Hair follicle dermal papilla cell (primary cell): ENCODE measurements around the genes B4GALT4, TMEM39A, CD80, ADPRH and CFAP91.

DNA sequence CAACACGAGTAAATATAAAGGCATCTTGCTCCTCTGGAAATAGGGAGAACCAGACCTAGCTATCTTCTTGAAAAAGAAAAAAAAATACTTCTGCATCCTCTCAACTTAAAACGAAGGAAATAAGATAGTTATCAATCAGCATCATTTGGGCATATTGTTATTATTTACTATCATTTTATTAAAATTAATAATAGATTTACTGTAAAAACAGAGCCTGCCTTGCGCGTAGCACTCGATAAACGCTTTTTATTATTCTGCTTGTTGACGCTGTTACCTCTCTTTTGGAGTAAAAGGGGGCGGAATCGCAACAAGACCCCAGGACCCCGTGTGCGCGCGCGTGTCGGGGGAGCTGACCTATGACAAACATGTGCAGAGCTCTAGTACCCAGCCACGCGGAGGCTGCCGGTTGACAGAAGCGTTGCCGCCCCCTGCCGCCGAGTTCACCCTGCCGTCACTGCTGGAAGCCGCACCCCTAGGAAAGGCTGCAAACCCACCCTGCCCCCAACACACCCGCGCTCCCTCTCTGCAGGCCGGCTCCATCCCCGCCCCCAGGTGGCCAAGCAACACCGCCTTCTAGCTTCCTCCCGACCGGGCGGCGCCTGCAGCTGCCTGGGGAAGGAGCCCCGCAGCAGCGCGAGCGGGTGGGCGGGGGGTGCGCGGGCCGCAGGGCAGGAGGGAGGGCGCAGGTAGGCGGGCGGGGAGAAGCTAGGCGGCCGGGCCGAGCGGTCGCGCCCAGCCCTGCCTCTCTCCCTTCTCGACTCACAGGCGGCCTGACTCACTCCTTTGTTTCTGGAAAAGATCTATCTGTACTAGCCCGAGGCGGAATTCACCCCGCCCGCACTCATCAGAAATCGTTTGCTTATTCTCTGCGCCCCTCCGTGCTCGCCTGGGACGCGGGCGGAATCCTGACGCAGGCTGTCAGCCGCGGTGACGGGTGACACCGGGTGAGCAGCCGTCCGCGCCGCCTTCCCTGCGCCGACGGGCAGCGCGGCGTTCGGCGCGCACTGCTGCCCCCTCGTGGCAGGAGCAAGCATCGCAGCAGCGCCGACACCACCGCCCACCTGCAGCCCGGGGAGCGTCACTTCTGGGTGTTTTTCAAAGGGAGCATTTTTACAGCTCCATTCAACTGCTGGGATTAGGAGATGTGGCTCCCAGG, 160.7 kb downstream of the GAP43 start:
- CAGE, long polyA plus RNA = no peak

DNA sequence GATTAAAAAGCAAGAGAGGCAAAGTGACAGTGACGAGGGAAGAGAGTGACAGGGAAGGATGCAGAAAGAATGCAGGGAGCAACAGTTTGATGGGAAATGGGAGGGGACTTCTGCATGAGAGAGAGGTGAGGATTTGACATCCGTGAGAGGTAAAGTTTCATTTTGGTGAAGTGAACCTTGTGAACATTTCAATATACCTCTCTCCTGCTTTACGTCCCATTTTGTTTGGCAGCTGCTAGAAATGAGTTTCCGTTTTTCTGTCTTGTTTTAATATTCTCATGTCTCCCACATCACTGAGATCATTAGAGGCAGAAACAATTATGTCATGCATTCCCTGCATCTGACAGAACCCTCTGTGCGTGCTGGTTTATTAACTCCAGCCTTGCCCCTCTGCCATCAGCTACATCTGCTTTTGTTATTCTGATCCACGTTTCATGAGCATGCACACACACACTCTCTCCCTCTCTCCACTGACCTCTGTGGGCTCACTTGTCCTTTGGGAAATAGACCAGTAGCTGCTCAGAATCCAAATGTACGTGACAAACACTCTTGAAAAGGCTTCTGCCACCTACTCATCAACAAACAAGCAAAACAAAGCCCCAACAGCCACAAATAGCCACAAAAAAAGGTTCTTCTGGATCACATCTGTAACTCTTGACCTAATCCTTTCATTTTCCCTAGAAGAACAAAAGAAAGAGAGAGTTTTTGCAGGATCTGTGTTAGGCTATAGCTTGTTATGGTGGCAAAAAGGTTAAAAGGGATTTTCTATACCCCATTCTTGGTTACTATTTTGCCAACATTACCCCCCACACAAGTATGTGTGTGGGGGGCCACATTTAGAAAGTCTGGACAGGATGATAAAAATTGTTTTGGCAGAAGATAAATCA, 161.9 kb downstream of the GAP43 start:
- CAGE, long polyA plus RNA = no peak

- CAGE, long polyA plus RNA = no peak
Observed at GRCh38 chr3:116359741-116360068, 85.6 kb downstream of the LSAMP start.

GRCh38 chr3:118851576-118852261, 182.9 kb downstream of the IGSF11 start:
- CAGE, long polyA plus RNA = no peak

- CAGE, long polyA plus RNA = no peak
Observed at GRCh38 chr3:119239920-119241181, at the start of gene B4GALT4. Gene B4GALT4 (minus strand): TSS chr3:119240878.

DNA sequence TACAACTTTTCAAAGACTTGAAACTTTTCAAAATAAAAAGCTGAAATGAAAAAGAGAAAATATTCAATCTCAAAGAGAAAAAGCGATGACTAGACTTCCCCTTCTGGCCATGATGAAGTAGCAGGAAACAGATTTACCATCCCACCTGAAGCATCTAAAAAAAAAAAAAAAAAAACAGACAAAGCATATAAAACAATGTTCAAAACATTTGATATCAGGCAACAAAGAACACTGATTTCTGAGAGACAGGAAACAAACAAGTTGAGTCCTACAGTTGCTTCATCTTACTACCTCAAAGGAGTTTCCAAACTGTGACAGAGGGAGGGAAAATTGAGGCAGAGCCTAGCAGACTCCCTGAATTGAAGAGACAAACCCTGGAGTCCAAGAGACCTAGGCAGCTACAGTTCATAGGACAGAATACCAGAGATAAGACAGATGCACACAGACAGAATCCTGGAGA, 20.0 kb upstream of the B4GALT4 start:
- CAGE, long polyA plus RNA = no peak

- CAGE, long polyA plus RNA = no peak
Observed at GRCh38 chr3:119414195-119414682, 49.2 kb downstream of the TMEM39A start.

- CAGE, long polyA plus RNA = no peak
Observed at GRCh38 chr3:119429466-119430556, 33.6 kb downstream of the TMEM39A start.

DNA sequence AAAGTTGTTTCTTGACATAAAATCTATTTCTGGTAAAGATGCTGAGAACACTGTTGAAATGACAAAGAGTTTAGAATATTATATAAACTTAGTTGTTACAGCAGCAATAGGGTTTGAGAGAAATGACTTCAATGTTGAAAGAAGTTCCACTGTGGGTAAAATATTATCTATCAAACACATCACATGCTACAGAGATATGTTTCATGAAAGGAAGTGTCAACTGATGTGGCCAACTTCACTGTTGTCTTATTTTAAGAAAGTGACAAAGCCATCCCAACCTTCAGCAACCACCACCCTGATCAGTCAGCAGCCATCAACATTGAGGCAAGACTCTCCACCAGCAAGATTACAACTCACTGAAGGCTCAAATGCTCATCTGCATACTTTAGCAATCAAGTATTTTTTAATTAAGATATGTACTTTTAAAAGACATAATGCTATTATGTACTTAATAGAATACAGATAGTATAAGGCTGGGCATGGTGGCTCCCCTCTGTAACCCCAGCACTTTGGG, 20.2 kb downstream of the TMEM39A start:
- CAGE, long polyA plus RNA = no peak

DNA sequence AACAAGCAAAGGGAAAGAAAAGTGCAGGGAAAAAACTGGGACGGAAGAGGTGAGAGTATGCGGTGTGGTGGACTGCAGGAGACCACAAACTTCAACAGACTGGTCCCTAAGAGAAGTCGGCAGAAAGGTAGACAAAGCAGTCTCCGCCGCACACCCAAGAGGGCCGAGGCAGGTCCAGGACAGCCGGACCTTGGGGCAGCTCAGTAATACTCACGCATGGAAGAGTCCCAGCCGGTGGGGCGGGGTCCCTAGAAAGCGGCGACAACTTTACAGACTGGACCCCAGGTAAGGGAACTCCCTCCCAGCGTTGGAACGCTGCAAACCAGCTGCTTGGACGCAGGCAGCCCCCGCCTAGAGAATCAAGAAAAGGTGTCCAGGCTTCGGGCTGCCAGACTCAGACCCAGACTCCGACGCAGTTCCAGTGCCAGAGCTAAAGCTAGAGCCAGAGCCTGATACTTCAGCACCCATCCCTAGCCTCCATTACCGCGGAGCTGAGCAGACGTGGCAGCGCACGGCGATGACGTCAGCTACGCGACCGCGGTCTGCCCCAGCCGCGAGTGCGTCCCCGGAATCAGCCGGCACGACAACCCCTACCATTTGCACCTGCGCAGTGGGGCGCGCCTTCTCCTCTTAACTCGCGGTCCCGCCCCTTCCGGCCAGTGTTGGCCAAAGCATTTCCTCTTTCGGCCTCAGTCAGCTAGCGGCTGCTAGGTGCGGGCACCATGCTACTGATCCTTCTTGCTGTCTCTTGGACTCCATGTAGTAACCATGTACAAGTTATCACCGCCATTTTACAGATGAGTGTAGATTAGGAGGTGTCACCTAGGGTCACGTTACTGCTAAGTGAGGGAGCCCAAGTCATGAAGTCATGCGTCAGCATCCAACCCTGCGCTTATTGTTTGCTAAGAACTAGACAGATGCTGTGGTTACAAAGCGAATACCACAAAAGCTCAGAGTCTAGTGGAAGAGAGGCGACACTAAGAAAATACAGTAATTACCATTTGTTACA, at the start of gene TMEM39A:
Gene TMEM39A, minus strand, starts transcription at position 494 of the 1,009 bp plus-strand sequence.
- CAGE, long polyA plus RNA = no peak

- CAGE, long polyA plus RNA = no peak
Observed at GRCh38 chr3:119497698-119498234, 581 bp upstream of the TIMMDC1 start.

DNA sequence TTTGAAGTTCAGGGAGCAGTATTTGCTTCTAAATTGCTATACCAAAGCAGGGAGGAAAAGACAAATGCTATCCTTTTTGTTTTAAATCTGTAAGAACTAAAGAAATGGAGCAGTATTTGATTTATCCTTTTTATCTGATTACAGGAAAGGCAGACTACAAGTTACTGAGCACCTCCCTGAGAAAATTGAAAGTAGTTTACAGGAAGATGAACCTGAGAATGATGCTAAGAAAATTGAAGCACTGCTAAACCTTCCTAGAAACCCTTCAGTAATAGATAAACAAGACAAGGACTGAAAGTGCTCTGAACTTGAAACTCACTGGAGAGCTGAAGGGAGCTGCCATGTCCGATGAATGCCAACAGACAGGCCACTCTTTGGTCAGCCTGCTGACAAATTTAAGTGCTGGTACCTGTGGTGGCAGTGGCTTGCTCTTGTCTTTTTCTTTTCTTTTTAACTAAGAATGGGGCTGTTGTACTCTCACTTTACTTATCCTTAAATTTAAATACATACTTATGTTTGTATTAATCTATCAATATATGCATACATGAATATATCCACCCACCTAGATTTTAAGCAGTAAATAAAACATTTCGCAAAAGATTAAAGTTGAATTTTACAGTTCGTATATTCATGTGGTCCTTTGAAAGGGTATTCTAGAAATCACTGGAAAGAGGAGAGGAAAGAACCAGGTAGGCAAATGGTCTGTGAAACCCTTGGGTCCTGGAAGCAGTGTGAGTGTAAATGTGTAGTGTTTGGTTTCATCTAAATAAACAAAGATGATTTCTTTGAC, 25.3 kb downstream of the TIMMDC1 start:
- CAGE, long polyA plus RNA = no peak

DNA sequence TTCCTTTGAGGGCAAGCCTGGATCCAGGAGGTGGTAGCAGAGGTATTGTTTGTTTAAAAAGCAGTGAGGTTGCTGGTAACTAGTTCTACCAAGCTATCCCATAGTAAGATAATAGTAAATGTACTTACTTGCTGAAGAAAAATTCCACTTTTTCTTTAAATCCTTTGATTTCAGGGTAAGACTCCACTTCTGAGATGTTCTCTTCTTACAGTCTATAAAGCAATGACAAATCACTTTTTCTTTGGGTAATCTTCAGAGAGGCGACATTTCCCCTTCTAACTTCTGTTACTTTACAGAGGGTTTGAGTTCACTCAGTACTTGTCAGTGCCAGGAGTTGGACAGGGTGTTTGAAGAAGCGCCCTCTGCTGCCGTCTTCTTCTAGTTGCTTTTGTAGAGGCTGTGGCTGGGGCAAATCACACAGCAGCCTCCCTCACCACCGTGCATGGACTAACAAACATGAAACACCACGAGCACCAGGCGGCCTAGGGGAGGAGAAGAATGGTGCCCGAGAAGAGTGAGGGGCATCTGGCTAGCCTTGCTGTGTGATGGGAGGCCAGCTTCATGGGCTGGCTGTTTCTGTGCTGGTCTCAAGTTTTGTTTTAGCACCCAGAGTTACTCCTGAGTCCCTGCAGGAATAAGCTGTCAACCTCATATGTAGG, at the start of gene CD80:
Gene CD80, minus strand, starts transcription at position 303 of the 659 bp plus-strand sequence.
- CAGE, long polyA plus RNA = no peak

GRCh38 chr3:119579196-119580111, at the start of gene ADPRH:
Gene ADPRH (plus strand): TSS chr3:119579492.
- CAGE, long polyA plus RNA = no peak

DNA sequence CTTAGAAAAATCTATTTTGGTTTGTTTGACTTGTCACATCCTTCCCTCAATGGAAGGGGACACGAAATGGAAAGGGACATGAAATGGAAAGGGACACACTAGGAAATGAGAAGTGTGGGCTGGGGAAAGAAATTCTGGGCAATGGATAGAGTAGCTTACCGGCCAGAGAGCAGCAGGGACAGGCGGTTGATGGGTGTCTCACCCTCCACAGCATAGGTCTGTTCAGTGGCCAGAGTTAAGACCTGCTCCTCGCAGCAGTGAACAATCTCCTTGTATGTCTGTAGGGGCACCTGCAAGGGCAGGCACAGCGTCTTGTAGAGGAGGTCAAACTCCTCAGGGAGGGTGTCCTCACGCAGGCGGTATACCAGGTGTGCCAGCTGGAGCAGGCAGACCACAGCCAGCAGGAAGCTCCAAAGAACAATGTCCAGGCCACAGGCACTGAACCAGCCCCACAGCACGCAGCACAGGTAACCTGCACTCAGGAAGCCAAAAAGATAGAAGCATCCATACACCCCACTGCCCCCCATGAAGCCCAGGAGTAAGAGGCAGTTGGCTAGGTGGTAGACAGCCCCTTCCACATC, 525 bp downstream of the POPDC2 start:
- CAGE, long polyA plus RNA = no peak

DNA sequence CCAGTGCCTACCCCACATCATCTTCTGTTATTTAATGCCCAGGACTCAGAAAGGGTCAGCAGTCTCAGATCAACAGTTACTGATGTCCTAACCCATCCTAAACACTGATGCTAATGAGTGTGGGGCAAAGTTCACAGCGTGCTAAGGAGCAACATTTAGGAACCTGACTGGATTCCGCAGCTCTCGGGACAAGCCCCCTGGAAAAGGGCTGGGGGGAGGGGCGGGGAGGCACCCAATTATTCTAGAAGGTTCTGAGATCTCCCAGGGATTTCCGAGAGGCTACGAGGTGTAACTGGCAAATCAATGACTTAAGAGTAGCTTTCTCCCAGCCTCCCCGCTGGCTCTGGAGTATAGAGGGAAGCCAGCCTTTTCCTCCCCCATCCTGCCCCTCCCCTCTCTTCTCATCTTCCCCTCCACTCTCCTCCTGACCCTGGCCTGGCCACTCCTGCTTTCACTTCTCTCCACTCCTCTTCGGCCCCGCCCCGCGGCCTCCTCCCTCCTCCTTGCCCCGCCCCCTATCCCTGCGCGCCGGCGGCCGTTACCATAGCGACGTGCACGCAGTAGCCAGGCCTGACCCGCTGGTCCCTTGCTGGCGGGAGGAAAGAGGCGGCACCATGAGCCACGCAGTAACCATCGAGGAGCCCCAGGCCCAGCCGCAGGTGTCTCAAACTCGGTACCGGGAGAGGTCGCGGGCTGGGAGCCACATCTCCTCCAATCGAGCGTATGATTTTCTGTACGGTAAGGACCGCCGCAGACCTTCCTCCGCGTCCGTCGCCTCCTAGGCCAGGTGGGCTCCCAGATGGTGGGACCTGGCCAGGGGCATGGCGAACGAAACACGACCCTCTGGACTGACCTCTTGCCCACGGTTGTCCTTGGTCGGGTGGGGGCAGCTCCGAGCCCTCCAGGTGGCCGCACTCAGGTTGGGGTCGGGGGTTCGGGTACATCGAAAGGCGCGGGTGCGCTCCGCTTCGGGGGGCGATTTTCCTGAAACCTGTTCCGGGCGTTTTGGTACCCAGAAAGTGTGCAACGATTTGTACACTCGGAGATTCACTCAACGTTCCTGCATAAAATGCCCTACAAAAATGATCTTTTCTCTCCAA, at the start of gene CFAP91:
Gene CFAP91, plus strand, starts transcription at position 538 of the 1,100 bp plus-strand sequence.
- CAGE, long polyA plus RNA = no peak

DNA sequence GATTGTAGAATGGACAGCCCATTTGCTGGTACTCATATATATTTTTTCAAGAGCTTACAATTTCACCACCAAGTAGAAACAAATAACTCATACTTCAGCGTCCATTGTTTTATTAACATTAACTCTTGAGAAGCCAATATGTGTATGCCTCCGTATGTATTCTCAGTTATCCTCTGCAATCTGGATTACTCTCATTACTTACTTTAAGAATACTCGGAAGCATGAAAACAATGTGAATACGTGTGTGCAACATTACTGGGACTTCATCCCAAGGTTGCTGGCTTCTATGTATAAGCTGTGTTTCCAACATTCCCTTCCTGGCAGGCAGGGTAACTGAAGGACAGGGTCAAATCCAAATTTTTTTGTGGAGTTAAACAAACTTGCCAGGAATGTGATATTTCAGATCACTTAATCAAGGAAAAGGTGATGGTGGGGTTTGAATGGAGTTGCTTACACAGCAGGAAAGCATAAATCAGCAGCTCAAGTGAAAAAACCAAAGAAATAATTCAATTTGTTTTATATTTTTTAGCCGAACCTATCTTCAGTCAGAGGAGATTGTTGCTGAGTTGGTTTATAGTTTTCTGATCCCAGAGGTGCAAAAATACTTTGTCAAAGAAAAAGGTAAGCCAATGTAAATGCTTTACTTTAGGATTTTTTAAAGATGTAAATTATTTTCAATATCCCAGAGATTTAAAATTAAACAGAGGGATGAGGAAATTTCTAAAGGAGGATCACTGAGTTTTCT, 34.4 kb upstream of the NR1I2 start:
- CAGE, long polyA plus RNA = no peak

DNA sequence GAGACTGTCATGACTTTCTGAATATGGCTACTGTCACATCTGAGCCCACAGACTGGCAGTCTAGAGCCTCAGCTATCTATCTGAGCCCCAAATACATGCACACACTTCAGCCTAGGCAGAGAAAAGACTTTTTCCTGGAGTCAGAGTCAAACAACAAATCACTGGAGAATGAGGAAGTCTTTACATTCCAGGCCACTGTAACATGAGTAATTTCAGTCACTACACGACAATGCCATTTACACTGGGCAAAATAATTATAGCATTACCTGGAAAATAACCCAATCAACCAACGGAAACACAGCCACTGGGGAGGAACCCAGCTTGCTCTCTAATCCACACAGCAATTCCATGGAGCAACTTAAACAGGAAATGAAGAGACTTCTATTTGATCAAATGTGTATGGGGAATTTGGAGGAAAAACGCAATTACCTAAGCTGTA, 15.2 kb downstream of the FSTL1 start:
- CAGE, long polyA plus RNA = no peak

GRCh38 chr3:120438813-120439286, 11.9 kb downstream of the FSTL1 start:
- CAGE, long polyA plus RNA = no peak

- CAGE, long polyA plus RNA = no peak
Observed at GRCh38 chr3:120448296-120449302, 2.2 kb downstream of the FSTL1 start.